ENCODE results near the gene IFNA2.

DNA sequence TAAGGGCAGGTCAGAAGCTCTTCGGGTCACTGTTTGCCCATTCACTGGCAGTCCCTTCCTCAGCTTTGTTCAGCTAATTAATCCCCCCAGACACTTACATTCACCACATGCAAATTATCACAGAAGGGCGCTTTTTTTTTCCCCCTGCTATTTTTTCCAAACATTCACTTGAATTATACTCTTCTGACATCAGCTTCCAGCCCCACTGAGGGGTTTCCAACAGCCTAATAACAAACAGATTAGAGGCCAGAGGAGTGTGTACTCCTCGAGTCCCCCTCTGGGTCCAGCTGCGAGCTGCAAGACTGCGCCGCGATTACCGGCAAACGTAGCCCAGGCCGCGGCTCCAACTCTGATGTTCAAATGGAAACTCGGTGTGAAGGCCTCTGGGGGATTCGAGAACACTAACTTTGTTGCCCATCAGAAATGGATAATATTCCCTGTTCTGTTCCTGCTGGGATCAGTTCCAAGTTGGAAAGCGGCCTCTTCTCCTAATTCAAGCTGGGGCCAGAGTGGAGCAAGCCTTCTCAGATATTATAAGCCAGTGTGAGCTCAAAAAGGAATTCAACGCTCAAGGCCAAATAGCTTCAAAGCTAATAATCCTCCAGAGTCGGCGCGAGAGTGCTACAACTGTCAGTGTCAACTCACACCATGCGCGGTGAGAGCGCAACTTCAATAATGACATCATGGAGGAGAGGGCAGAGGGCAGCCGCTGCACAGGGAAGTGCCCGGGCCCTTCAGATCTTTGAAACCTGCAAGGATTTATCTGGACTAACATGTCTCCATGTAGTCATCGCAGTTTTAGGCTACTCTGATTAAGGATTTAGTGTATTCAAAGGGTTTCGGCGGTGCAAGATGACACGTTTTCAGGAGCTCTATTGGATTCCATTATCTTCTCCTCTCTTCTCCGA is 560.7 kb downstream of the BNC2 start:
- RRBS: no CpG with 5 or more reads among the region's 28 CpGs

- RRBS: no CpG with 5 or more reads among the region's 10 CpGs
Measured at GRCh38 chr9:16321101-16322126, 549.1 kb downstream of the BNC2 start.

DNA sequence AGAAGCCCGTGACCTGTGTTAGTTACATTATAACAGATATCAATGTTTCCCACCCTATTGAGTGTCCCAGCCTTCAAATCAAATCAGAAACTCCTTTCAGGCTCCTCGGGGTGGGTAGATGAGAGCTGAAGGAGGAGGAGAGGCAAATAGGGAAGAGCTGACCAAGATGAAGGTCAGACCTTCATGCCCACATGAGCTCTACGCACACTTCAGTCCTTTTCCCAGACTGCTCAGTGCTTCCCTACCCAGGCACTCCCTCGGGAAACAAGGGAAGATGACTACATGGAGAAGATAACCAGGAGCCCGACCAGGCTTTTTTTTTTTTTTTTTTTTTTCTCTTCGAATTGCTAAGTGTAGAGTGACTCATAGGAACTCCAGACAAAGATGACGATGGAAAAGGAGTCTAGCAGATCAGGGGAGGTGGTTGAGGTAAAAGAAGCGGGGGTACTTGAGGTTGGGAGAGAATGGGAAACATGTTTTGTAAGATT is 526.2 kb downstream of the BNC2 start:
- RRBS: no CpG with 5 or more reads among the region's 8 CpGs

- RRBS: no CpG with 5 or more reads among the region's 4 CpGs
Measured at GRCh38 chr9:16414299-16414919, 456.1 kb downstream of the BNC2 start.

- RRBS: no CpG with 5 or more reads among the region's 4 CpGs
Measured at GRCh38 chr9:16559776-16560127, 310.7 kb downstream of the BNC2 start.

GRCh38 chr9:16708882-16709503 is 161.5 kb downstream of the BNC2 start:
- RRBS: no CpG with 5 or more reads among the region's 12 CpGs

DNA sequence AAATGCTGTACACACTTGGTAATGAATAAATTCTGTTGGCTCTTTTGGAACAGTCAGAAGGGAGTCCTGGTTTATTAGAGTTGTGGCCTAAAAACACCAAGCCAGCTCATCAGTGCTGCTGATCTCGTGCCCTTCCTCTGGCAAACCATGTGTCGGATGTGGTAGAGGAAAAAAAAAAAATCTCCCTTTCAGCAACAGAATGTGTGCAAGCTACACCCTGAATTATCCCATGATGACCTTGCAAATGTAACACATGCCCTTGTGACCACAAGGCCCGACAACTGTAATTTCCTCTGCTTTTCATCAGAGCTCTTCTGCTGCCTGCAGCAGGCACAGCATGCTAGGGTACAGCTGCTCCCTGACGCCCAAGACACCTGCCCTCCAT is 14.4 kb upstream of the BNC2 start:
- RRBS: no CpG with 5 or more reads among the region's 4 CpGs

DNA sequence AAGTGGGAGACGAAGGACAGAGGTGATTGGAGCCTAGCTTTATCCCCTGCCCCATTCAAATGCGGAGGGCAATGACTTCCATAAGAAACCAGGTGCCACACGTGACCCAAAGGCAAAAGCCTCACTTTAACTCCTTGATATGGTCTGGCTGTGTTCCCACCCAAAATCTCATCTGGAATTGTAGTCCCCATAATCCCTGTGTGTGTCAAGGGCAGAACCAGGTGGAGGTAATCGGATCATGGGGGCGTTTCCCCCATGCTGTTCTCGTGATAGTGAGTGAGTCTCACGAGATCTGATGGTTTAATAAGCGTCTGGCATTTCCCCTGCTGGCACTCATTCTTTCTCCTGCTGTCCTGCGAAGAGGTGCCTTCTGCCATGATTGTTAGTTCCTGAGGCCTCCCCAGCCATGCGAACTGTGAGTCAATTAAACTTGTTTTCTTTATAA is 113.1 kb upstream of the BNC2 start:
- RRBS: no CpG with 5 or more reads among the region's 10 CpGs

DNA sequence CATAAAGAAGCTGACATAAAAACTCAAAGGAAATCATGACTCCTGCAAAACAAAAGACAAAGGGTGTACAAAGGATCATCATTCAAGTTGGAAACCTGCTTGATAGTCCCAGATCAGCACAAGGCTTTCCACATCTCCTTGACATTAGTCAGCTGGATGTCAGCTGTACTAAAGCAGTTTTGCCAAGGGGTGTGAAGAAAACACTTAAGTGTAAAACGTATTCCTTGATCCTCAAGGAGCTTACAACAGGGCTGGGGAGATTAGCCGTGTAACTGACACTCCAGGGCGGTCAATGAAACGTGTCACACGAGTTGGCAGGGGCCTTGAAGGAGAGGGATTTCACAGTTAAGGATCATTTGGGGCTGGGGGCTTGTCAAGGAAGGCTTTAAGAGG is 489 bp upstream of the CNTLN start:
- RRBS: no CpG with 5 or more reads among the region's 5 CpGs

DNA sequence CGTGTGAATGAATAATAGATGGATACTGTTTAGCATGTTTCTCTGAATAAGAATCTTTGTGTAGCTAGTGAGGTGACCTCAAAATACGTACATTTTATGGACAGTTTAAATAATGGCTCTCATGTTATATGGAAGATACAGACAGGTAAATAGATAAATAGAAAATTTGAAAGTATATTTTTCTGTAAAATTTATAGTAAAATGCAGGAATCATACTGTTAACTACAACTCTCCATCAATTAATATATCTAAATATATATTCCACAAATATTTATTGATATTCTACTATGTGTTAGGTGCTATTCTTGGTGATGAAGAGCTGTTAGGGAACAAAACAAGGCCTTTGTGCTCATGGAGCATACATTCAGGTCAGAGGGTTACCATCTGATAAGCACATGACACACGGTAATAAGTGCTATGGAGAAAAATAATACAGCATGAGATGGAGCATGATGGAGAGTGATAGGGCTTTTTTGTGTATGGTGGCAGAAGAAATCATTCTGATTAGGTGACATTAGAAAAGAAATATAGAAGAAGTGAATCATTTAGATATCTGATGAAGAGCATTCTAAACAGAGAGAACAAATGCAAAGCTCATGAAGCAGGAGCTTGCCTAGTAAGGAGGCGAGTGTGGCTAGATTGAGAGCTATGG is 182.5 kb downstream of the CNTLN start:
- RRBS: no CpG with 5 or more reads among the region's 4 CpGs

GRCh38 chr9:17905518-17906044 is 326.7 kb downstream of the SH3GL2 start:
- RRBS: no CpG with 5 or more reads among the region's 16 CpGs

DNA sequence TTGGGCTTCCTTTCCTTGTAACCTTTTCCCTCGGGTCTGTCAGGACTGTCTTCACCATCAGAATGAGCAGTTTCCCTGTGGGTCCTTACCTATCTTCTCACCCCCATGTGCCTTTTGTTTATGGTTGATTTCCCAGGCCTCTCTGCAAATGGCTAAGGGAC is 20.6 kb upstream of the PLIN2 start:
- RRBS: no CpG with 5 or more reads among the region's 1 CpG

DNA sequence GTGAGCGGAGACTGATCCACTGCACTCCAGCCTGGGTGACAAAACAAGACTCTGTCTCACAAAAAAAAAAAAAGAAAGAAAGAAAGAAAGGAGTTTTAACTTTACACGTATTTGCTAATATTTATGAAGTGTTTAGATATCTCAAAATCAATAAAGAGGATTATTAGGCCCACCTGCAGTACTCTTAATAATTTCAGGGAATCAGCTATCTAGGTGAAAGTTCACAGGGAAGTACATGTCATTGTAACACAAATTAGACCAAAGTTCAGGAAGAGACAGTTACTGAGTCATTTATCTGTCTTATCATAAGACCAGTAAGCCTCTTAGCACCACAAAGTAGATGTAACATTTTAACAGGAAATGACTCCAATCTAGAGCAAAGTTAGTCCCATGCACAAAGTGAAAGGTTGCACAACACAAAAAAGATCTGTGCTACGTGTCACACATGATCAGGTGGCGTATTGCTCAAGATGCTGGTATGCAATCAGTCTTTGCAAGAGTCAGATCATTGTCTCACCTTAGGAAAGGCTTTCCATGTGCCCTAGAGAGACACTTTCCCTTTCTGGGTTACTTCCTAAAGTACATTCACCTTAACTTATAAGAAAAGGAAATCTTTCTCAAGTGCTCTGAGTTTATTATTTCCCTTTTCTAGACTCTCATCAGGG is 34.3 kb upstream of the PLIN2 start:
- RRBS: no CpG with 5 or more reads among the region's 4 CpGs

- RRBS: no CpG with 5 or more reads among the region's 8 CpGs
Measured at GRCh38 chr9:19223553-19224072, 6.9 kb upstream of the DENND4C start.

DNA sequence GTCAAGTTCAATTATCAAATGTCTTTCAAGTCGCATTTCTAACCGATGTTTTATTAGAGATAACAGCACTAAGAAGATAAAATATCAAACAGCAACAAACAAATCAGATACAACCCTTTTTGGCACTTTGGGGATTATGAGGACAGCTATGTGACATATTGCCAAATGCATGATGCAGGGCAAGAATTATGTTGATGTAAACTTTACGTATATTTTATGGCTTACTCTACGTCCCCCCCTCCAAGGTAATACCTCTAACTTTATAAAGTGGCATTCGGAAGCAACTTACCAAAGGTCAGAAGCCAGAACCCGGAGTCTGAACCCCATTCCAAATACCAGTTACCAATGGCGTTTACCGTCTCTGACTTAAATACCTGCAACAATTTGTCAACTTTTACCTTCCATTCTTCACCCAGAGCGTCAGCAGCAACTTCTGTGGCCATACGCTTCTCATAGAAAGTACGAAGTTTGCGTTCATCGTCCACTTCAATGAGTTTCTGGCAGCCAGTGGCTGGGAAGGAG is 886 bp downstream of the RPS6 start:
- RRBS: no CpG with 5 or more reads among the region's 13 CpGs

DNA sequence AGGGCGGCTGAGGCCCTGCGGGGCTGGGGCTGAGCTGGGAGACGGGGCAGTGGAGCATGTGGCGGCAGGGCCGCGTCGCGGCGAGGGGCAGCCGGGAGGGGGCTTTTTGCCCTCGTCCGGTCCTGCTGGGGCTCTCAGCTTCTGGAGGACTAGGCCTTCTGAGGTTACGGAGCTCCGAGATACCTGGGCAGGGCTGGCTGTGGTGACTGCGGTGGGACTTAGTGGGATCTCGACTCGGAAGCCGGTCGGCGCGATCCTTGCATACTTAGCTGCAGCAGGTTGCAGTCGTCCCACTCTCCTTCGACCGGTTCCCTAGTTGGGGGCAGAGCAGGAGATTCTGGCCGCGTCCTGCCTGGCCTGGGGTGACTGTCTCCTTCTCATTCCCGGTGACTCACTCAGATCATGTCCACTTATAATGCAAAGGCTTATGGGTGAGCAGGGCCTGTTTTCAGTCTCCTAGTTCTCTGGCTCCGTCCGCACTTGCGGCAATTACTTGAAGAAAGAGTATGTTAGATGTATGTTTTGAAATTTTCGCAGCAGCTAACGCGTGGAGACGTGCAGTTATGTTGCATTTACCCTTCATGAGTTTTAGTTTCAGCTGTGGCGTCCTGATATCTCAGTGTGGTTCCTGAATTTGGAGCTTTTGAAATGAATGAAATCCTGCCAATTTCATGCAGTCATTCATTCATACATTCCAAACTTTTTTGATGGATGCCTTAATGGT is 488 bp downstream of the FOCAD start:
- RRBS: 4% methylated on average over 8 of the region's 35 CpGs

DNA sequence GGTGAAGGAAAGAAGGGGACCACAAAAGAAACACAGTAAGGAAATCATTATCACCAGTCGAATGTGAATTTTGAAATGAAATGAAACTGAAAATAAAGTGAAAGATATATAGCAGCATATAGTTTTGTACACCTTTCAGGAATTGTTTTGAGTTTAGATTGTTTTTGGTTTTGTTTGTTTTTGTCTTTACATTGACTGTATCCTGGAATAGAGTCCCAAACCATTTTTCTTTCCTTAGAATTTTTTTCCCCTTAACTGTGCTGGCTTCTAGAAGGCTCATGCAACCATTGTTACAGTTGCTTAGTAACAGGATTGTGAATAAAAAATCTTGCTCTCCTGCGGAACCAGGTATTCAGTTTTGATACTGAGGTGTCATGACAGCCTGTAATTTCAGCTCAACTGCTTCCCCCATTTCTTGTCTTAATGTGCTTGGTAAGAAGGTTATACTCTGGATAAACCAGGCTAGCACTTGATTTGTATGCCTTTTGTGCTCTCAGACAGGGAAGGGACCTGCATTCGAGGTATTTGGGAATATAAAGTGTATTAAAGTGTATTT is 42.0 kb downstream of the FOCAD start:
- RRBS: no CpG with 5 or more reads among the region's 3 CpGs

GRCh38 chr9:21385310-21385750 is at the start of gene IFNA2:
Gene IFNA2 (minus strand): TSS chr9:21385398.
- RRBS: no CpG with 5 or more reads among the region's 1 CpG

DNA sequence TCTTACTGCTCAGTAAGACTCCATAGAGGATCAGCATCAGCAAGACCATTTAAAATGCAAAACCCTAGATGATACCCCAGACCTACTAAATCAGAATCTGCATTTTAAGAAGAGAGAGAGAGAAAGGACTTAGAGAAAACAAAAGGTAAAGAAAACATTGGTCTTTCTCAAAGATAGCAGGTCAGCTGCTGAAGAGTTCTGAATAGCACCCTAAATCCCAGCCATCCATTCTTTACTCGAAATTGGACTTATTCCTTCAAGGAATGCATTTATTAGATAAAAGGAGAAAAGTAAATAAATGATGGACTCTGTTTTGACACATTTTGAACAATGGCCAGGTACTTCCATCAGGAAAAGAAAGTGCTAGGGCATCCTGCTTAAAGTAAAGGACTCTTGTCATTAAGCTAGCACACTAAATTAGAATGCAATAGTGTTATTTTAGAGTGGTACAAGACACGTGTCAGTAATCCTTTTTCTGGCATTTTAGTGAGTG is 82.4 kb upstream of the IFNE start:
- RRBS: no CpG with 5 or more reads among the region's 2 CpGs

DNA sequence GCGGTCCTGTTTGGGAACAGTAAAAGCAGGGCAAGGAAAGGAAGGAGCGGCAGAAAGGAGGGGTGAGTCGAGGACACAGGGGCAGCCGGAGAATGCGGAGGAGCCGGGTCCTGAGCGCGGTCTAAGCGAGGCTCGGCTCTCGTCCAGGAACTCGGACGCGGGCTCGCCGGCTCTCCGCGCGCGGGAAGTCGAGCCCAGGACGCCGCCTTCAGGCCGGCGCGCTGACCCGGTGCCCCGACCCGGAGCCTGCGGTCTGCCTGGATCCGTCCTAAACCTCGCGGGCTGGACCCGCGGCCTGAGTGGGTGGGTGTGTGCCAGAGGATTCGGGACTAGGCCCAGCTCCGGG is 13.5 kb downstream of the CDKN2B start:
- RRBS: 1% methylated on average over 19 of the region's 37 CpGs

Measured in amniotic epithelial cell (primary cell).